OVCAR3 (cell line): ENCODE results near the gene UNK.

- RRBS, result no CpG with 5 or more reads among the region's 8 CpGs
These were observed 36.6 kb upstream of the SLC25A19 start for GRCh38 chr17:75325768-75326243.

DNA sequence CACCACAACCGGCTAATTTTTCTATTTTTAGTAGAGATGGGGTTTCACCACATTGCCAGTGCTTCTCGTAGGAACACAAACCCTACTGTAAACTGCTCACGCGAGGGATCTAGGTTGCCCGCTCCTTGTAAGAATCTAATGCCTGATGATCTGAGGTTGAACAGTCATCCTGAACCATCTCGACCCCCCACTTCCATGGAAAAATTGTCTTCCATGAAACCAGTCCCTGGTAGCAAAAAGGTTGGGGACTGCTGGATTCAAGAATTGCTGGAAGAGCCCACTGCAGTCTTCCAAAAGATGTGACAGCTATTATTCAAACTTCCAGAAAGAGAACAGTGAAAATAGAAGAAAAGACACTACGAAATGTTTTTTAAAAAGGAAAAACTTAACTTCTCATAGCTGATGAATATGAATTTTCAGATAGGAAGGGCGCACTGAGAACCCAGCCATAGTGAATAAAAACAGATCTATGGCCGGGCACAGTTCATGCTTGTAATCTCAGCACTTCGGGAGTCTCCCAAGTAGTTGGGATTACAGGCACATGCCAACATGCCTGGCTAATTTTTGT, 51.0 kb downstream of the GRB2 start:
- RRBS, result no CpG with 5 or more reads among the region's 10 CpGs

GRCh38 chr17:75405948-75406329, 461 bp upstream of the GRB2 start:
- RRBS, result 18% methylated on average over 4 of the region's 6 CpGs

GRCh38 chr17:75476236-75477036, 20.0 kb downstream of the TMEM94 start:
- RRBS, result no CpG with 5 or more reads among the region's 12 CpGs

DNA sequence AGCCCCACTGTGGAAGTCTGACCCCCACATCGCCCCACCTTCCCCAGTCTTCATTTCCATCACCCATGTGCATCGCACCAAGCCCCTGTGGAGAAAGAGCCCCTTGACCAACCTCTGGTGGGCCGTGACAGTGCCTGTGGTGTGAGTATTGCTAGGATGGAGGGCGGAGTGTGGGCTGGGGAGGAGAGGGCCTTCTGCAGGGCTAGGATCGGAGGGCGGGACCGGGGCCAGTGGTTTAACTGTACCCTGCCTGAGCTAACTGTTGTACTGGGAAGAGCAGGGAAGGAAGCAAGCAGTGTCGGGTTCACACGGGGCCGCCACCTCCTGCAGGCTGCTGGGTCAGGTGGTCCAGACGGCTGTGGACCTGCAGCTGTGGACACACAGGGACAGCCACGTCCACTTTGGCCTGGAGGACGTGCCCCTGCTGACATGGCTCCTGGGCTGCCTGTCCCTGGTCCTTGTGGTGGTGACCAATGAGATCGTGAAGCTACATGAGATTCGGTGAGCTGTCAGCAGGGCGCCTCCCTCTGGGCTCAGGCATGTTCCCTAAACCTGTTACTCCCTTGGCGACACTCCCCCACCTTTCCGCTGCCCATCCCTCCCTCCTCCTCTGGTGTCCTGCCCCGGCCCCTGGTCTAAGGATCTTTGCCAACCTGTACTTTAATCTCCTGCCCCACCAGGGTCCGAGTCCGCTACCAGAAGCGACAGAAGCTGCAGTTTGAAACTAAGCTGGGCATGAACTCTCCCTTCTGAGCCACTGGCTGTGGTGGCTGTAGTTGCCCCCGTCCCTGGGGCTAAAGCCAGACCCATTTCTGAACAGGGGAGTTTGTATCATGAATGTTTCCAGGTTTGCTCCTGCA, 16.5 kb downstream of the CASKIN2 start:
- RRBS, result no CpG with 5 or more reads among the region's 23 CpGs

- RRBS, result no CpG with 5 or more reads among the region's 17 CpGs
These were observed 15.7 kb downstream of the CASKIN2 start for GRCh38 chr17:75499509-75500234.

DNA sequence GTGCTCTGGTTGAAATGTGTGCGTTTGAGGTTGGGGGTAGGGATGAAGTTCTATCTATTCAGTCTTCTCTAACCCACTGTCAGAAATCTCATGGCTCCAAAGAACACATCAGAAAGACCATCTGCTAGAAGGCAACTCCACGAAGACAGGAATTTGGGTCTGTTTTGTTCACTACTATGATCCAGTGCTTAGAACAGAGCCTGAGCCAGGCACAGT, 2.5 kb downstream of the CASKIN2 start:
- RRBS, result no CpG with 5 or more reads among the region's 2 CpGs

- RRBS, result no CpG with 5 or more reads among the region's 10 CpGs
These were observed 9.8 kb upstream of the MYO15B start for GRCh38 chr17:75577657-75578302.

GRCh38 chr17:75611038-75611473, 22.2 kb upstream of the SMIM5 start:
- RRBS, result no CpG with 5 or more reads among the region's 5 CpGs

DNA sequence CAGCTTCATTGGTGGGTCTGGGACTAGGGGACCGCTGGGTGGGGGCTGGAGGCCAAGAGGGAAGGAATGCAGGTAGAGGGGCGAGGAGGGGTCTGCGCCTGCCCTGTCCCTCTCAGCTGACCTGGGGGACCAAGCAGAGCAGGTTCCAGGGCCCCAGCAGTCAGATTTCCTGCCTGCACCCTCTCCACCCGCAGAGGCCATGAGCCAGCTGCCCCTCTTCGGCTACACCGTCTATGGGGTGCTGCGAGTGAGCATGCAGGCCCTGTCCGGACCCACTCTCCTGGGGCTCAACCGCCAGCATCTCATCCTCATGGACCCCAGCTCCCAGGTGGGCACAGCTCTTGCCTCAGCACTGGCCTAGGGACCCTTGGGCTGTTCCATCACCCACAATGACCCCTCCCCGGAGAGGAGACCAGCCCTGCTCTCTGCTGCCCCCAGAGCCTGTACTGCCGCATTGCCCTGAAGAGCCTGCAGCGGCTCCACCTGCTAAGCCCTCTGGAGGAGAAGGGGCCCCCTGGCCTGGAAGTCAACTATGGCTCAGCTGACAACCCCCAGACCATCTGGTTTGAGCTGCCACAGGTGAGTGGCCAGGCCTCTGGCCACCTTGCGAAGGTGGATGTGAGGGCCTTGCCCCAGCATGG, 7.5 kb upstream of the SMIM5 start:
- RRBS, result 67% methylated on average over 1 of the region's 13 CpGs

- RRBS, result no CpG with 5 or more reads among the region's 6 CpGs
These were observed 1.4 kb downstream of the ITGB4 start for GRCh38 chr17:75722731-75723063.

- RRBS, result 88% methylated on average over 9 of the region's 13 CpGs
These were observed 7.6 kb downstream of the GALK1 start for GRCh38 chr17:75757332-75757825.

GRCh38 chr17:75759443-75759956, 5.5 kb downstream of the GALK1 start:
- RRBS, result no CpG with 5 or more reads among the region's 4 CpGs

DNA sequence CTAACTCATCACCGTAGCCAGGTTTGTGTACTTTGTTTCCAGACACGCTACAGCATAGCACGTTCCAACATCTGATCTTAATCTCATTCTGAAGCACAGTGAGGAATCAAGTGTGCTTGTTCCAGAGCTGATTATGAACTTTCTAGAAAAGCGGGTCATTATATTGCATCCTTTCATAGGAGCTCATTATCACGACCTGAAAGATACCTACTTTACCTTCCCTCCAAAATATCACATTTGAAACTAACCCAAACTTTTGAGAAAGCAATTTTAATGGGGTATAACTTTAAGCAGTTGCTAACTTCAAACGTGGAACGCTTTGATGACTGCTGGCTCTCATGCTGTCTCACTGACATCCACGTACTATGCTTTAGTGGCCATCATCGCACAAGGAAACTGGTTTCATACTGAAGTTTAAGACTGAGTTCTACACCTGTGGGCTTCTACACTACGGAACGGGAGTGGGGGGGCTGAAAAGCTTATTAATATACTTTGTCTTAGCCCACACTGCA, 2.8 kb downstream of the H3-3B start:
- RRBS, result no CpG with 5 or more reads among the region's 11 CpGs

DNA sequence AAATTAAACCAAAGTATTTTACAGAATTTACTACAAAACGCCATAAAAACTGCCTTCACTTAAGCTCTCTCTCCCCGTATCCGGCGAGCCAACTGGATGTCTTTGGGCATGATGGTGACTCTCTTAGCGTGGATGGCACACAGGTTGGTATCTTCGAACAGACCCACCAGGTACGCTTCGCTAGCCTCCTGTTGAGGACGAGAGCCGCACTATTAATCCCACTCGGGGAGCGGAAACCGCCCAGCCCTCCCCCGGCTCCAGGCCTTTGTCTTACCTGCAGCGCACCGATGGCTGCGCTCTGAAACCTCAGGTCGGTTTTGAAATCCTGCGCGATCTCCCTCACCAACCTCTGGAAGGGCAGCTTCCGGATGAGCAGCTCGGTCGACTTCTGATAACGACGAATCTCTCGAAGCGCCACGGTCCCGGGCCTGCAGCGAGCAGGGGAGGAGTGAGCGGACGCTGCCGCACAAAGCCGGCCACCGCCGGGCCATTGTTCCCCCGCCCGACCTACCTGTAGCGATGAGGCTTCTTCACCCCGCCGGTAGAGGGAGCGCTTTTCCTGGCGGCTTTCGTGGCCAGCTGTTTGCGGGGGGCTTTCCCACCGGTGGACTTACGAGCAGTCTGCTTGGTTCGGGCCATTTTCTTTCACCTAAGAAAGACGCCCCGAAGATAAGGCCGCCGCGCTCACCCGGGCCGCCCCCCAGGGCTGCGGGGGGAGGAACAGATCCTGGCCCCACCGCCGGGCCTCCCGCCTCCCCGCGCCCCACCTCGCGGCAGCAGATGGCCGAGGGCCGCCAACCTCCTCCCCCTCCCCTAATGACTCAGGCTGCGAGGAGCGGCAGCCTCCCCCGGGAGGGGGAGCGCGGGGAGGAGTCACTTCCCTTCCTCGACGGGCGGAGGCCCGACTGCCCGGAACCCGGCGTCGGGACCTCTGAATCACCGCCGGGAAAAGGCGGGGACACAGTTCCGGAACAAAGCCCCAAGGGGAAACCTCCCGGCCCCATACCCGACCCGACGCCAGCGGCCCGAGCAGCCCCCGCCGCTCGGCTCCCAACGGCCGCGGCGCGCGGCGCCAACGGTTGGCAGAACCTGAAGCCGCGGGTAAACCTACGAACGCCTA, 683 bp downstream of the H3-3B start:
- RRBS, result 4% methylated on average over 51 of the region's 103 CpGs

GRCh38 chr17:75784488-75785359, at the start of gene UNK:
Gene UNK (plus strand): TSS chr17:75784806.
- RRBS, result 7% methylated on average over 11 of the region's 70 CpGs

GRCh38 chr17:75843334-75843579, 947 bp downstream of the UNC13D start:
- RRBS, result 84% methylated on average over 1 of the region's 9 CpGs

GRCh38 chr17:75910589-75911110, 6.0 kb upstream of the MRPL38 start:
- RRBS, result 83% methylated on average over 1 of the region's 9 CpGs